Mesenchymal stem cell of adipose (primary cell): ENCODE measurements around a stretch of chr17.

- CAGE, long polyA plus RNA: no peak
Measured at GRCh38 chr17:68085943-68086562, 50.5 kb downstream of the KPNA2 start.

GRCh38 chr17:68169226-68169925 is 78.5 kb upstream of the AMZ2 start:
- CAGE, long polyA plus RNA: no peak

- CAGE, long polyA plus RNA: no peak
Measured at GRCh38 chr17:68237758-68238270, 10.0 kb upstream of the AMZ2 start.

- CAGE, long polyA plus RNA: no peak
Measured at GRCh38 chr17:68248886-68249200, 1.0 kb downstream of the AMZ2 start.

DNA sequence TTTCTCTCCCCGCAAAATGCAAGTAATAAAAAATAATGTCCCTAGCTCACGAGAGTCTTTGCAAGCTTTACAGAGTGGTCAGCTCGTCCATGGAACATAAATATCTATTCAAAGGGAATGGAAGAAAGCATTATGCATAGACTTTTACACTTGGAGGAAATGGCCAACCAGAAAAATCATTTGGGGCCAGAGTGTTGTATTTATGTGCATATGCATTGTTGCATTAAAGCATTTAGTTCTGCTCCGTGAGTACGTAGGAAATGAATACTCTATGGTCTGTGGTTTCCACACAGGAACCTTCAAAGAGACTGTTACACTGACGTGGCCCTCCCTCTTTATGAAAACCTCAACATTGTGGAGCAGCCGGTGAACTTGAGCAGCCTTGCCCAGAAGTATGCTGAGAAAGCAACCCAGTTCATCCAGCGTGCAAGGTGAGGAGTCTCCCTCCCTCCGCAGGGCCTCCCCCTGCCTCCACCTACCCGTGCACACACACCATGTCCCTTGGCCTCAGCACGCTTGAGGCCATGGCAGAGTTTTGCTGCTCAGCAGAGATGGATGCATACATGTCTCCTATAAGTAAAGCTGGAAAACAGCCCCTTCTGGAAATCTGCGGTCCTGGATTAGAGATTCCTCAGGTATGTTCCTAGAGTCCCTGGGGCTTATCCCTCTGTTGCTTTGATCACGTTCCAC is 65.2 kb downstream of the ARSG start:
- CAGE, long polyA plus RNA: no peak

GRCh38 chr17:68462459-68463410 is 5.4 kb upstream of the WIPI1 start:
- CAGE, long polyA plus RNA: no peak

DNA sequence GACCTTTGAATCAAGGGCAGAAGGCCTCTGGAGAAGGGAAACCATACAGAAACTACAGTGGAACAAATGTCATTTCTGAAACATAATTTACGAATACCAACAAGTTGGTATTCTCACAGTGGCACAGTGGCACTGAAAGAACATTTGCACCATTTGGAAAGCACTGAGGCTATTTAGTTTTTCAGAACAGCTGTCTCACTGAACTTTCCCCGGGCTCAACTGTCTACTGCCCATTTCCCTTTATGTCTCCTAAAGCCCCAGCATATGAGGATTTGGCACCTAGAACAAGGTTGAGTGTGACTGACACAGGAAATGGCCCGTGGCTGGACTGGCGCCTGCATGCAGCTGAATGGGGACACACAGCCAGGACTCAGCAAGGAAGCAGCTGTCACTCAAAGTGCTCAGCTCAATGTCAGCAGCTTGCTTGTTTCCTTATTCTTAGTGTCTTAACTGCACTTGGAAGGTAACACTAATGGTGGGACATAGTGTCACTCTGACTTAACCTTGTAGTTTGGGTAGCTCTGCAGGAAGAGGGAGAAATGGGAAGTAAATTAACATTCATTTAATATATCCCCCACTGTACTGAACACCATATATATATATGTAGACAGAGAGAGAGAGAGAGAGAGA is 2.6 kb upstream of the PRKAR1A start:
- CAGE, long polyA plus RNA: no peak

DNA sequence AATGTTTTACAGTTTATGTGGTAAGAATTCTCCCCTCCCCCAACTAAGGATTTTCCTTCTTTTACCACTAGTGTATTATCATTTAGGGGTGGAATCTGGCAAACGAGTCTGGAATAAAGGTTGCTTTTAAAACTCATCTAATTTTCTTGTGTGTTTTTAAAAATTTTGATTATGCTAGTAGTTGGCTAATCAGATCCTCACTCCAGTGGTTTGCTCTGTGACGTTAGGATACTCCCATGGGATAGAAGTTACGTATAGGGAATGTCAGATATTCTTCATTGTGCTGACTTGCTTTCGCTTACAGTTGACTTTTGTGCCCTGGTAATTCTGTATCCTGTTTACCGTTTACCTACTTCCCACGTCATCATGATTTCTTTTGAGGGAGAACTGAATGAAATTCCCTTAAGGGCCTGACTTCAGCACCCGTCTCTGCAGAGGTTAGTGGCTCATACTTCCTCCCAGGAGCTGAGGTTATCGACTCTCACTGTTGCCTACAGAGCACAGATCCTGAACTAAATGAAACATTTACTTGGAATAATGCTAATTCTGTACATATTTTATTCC is 2.5 kb downstream of the PRKAR1A start:
- CAGE, long polyA plus RNA: no peak

- CAGE, long polyA plus RNA: no peak
Measured at GRCh38 chr17:68790820-68791491, 164.2 kb downstream of the ABCA8 start.

GRCh38 chr17:68794556-68795505 is 160.4 kb downstream of the ABCA8 start:
- CAGE, long polyA plus RNA: no peak

GRCh38 chr17:68819397-68819895 is 135.7 kb downstream of the ABCA8 start:
- CAGE, long polyA plus RNA: no peak

- CAGE, long polyA plus RNA: no peak
Measured at GRCh38 chr17:68820795-68821559, 134.2 kb downstream of the ABCA8 start.

- CAGE, long polyA plus RNA: no peak
Measured at GRCh38 chr17:69004186-69005288, 49.3 kb upstream of the ABCA8 start.

DNA sequence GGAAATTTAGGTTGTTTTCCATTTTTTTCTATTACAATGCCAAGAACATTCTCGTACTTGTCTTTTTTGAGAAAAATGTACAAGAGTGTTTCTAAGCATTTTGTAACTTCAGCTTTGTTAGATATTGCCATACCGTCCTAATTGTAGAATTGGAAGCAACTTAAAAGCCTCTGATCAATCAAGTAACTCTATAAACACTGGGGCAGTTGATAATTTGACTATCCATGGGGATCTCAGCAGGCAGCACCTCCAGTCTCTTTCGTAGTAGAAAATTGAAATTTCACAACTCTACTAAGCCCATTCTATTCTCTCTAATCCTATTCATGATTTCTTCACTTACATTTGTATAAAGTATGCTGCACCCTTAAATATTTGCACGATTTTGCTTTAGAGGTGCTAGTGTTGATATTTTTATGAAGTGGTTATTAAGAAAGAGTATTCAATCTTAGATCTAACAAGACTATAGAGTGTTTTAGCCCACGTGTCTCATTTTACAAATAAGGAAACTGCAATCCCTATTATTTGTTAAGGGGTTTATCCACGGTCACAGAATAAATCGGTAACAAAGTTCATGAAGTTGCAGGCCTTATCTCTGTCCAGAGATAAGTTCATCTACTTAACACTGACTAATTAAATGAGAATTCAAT is 11.0 kb downstream of the ABCA6 start:
- CAGE, long polyA plus RNA: no peak

DNA sequence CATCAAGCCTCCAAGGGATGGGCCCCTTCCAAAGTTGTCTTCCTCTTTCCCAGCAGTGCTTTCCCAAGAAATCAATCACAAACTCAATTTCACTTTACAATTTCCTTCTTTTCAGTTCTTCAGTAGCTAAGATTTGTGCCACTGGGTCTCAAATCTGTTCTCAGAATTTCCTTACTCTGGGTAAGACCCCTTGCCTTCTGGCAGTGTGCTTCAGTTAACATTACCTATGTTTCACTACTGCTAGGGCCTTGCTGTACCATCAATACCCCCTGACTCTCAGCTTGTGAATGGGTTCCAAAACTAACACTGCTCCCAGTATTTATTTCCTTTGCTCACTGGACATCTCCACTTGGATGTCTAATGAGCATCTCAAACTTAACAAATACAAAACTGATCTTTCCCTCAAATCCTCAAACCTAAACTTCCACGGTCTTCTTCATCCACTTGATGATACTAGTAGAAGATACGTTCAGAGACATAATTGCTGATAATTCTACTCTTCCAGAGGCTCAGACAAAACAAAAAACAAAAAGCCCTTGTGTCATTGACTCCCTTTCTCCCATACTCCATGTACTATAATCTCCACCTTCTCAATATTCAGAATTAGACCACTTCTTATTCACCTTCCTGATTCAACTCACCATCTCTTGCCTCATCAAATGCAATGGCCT is 12.2 kb upstream of the ABCA10 start:
- CAGE, long polyA plus RNA: no peak

GRCh38 chr17:69452694-69453395 is 38.3 kb downstream of the MAP2K6 start:
- CAGE, long polyA plus RNA: no peak

DNA sequence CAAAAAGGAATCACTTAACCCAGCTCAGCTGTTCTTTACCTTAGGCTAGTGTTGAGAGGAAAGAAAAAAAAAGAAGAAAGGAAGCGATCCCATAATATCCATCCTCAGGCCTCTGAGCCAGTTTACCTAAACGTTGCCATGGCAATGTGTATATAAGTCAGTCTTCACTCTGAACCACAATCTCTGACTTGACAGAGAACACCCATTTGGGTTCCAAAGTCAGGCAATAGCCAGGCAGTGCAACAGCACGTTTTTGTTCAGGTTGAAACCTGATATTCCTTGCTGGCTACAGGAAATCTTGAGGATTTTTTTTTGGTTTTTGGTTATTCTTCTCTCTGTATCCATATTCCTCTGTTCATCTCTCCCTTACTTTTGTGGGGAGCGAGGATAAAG is 152.5 kb downstream of the SOX9 start:
- CAGE, long polyA plus RNA: no peak

GRCh38 chr17:72305954-72306605 is 185.3 kb downstream of the SOX9 start:
- CAGE, long polyA plus RNA: no peak

DNA sequence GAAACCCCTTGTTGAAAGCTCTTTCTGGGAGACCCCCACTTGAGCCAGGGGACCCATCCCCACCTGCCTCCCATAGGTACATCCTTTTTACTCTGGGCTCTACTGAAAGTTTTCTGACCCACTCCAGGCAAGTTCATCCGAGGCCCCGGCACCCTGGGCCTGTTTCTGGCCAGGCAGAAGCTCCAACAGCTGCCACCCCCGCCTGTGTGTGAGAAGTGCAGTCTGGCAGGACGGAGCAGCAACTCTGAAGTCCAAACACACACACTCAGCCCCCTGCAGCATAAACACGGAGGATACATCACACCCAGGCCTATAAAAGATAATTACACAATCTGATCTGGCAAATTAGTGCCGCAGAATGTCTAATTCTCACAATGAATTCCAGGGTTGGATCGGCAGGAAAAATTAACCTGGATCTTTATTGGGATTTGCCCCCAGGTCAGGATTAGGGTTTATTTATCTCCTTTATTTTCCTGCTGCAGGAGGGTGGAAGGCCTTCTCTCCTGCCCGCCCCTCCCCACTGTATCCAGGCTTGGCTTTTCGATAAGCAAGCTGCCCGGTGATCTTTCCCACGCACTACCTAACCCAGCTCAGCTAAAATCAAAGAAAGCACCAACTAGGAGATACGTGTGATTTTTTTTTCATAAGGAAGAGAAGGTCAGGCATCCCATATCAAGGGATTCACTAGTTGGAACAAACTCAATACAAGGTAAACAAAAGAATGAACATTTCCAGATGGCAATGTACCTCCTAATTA is 311.4 kb downstream of the SOX9 start:
- CAGE, long polyA plus RNA: no peak

GRCh38 chr17:72446356-72447033 is 325.7 kb downstream of the SOX9 start:
- CAGE, long polyA plus RNA: no peak